ENCODE data around the genes ASGR1, SLC2A4 and YBX2.

DNA sequence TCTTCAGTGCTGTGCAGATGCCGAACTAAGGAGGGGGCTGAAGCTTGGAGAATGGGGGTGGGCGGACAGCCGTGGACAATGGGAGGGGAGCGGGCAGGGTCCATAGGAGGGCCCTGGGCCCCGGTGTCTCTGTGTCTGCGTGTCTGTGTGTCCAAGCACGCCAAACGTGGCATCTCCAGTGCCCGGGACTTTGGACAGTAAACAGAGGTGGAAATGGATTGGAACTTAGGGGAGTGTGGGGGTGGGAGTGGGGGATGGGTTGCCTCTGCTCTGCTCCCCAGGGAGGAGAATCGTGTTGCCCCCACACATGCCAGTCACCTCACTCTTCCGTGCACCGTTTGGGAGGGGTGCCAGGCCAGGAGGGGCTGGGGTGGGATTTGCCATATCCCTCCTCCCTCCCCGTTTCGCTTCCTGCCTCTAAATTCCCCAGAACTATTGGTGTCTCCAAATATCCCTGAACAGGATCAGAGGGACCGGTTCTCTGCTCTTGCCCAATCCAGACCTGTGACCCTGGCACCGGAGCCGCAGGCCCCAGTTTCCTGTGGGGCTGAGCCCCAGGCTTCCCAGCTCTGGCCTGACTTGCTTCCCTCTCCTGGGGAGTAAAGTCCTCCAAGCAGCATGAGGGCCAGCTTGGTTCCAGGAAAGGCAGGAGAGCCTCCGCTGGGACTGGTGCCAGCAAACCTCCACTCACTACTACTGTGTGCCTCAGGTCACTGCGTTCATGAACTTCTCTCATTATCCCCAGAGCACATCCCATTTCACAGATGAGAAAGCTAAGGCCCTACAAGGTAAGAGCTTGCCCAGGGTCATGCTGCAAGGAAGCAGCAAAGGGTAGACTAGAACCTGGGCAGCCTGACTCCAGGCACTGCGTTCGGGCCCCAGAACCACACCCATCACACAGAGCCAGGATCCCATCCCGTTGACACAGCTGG, at the start of gene ASGR1:
ASGR1 (minus strand) TSS at position 149 of the 932 bp plus-strand sequence.
- PRO-cap: no peak

DNA sequence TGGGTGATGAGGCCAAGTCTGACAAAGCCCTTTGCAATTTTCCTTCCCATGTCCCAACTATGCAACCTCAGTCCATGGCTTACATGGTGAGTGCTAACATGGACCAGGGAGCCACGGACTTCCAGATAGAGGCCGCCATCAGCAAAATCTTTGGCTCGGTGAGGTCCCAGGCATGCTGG, 3.7 kb downstream of the ACADVL start:
- PRO-cap: no peak

DNA sequence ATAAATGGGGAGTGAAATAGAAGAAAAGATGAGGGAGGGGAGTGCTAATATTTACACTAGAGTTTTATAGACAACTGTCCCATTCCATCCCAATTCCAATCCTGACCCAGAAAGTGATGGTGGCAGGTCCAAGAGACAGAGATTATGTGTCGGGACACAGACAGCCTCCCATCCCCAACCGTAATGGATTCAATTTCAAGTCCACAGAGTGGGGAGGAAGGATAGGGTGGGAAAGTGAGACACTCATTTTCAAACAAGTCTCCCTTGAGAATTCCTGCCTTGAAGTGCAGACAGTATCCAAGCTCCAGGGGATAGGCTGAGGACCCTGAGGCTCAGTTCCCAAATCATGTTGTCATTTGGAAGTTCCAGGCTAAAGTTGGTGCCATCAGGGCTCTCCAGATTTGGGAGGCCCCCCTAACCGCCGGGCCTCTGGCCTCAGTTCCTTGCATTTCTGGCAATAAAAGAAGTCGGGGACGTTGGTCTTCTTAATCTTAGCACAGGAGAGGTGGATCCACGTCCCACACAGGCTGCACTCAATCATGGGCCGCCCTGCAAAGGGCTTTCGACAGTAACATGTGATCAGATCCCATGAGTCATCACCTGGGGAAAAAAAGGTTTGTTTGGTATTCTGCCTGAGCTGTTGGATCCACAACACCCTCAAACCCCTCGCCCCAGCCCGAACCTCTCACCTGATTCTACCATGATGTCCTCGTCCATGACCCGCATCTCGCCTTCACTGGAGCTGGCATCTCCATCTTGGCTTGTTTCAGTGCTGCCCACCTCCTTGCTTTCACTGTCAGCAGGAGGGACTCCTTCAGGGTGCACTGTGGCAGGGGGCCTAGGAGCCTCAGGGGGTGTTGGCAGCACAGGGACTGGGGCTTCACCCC, 1.2 kb upstream of the DVL2 start:
- PRO-cap: no peak

DNA sequence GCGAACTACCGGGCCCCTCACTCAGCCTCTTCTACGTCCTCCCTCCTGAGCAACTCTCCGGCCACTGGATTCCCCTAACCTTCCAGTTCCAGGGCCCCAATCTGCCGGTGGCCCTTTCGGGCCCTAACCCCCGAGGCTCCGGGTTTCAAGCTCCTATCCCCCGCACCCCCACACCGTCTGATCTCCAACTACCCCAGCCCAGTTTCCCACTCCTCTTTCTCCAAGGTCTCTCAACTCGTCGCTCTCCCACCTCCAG, 464 bp downstream of the PHF23 start:
- PRO-cap: no peak

DNA sequence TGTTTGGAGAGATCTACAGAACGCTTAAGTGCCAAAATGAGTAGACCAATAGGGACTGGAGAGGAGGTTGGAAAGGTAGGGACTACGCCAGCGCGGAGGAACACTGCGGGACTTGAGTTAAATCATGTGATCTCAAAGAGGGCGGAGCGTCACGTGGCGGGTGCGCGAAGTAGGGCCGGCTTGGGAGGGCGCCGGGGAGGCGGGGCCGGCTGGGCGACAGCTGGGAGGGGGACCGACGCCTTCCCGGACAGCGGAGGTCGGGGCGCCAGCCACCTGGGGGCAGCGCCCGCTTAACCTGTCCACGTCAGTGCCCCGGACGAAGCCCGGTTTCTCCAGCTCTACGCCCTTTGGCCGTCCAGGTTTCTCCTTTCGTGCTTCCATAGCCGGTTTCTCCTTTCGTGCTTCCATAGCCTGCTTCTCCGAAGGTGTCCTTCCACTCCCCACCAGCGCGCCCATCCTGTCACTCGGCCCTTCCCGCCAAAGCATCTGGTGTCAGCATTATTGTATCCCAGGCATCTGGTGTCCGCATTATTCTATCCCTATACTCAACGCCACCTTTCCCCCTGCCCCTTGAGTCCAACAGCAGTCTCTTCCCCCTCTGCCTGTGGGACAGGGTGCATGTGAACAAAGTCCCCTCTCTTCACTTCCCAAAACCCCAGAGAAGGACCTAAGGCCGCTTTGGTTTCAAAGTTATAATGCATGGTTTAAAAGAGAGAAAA, 824 bp upstream of the GABARAP start:
- PRO-cap: bidirectional peak, plus-strand start at position 219 of the sequence, minus-strand start at position 105 of the sequence

GRCh38 chr17:7250554-7250899, 1.0 kb downstream of the CTDNEP1 start:
- PRO-cap: no peak

GRCh38 chr17:7258432-7259631, 3.4 kb downstream of the CLDN7 start:
- PRO-cap: no peak

DNA sequence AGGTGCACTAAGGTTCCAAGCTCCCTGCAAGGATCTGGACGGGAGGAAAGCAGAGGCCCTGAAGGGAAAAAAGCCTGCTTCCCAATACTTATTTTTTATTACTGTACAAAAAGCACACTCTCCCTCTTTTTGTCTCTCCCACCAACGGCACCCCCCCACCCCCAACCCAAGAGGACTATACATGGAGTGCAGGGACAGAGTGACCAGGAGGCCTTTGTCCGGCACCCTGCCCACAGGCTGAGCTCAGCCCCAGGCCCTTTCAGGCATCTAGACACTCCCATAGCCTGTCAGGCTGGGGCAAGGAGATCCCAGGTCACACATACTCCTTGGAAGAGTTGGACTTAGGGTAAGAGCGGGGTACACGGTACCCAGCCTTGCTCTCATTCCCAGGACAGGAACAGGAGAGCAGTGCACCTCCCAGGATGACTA, 2.2 kb downstream of the CLDN7 start:
- PRO-cap: no peak

GRCh38 chr17:7261750-7262073, 566 bp downstream of the CLDN7 start:
- PRO-cap: no peak

GRCh38 chr17:7280697-7281567, 586 bp upstream of the SLC2A4 start:
- PRO-cap: bidirectional peak, plus-strand start at chr17:7281667, minus-strand start at chr17:7281414

GRCh38 chr17:7281568-7282646, at the start of gene SLC2A4:
SLC2A4 (plus strand) TSS chr17:7281718.
- PRO-cap: bidirectional peak, plus-strand start at chr17:7281667, minus-strand start at chr17:7281414

- PRO-cap: no peak
Observed at GRCh38 chr17:7294324-7295274, at the start of gene YBX2. YBX2 (minus strand) TSS chr17:7294639.

DNA sequence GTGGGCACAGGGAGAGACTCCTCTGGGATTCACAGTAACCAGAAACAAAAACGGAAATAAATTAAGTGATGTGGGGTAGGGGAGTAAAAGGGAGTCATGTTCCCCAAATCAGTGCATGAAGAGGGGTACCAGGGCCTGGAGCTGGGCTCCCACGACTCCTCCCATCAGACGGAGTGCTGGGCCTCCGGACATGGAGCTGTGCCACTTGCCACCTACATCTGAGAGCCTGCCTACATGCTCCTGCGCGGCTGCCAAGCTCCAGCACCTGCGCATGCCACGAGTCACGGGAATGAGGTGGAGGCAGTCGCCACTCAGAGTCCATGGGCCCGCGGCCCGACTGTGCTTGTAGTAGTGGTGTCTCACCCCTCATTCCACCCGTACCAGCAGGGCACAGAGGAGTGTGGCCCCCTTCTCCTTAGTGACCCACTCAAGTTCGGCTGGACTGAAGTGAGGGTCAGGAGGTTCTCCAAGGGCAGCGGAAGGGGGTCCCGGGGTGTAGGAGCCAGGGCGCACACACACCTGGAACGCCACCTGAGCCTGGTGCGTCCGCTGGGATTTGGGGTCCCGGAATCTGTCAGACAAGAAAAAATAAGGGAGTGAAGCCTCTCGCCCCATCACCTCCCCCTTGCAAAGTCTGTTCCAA, 718 bp upstream of the GPS2 start:
- PRO-cap: no peak

GRCh38 chr17:7351031-7351133, 1.1 kb upstream of the KCTD11 start:
- PRO-cap: no peak

- PRO-cap: no peak
Observed at GRCh38 chr17:7353684-7354739, 944 bp upstream of the TMEM95 start.

GRCh38 chr17:7437445-7437643, 2.0 kb upstream of the FGF11 start:
- PRO-cap: no peak

DNA sequence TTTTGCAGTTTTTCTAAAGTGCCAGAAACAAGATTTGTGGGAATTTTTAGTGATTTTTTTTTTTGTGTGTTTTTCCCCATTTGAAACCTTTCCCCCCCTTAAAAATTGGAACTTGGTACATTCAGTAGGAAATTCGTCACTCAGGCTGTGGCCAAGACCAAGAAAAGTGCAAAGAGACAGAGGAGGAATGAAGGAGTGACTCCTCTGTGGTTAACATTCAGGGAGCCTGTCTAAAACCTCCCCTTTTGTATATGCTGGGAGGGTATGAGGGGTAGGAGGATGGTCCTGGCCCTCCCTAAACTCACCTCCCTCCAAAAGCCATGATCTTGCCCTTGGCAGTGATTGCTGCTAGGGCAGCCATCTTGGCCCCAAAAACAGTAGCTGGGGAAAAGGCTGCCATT, 15.2 kb downstream of the CHRNB1 start:
- PRO-cap: no peak

DNA sequence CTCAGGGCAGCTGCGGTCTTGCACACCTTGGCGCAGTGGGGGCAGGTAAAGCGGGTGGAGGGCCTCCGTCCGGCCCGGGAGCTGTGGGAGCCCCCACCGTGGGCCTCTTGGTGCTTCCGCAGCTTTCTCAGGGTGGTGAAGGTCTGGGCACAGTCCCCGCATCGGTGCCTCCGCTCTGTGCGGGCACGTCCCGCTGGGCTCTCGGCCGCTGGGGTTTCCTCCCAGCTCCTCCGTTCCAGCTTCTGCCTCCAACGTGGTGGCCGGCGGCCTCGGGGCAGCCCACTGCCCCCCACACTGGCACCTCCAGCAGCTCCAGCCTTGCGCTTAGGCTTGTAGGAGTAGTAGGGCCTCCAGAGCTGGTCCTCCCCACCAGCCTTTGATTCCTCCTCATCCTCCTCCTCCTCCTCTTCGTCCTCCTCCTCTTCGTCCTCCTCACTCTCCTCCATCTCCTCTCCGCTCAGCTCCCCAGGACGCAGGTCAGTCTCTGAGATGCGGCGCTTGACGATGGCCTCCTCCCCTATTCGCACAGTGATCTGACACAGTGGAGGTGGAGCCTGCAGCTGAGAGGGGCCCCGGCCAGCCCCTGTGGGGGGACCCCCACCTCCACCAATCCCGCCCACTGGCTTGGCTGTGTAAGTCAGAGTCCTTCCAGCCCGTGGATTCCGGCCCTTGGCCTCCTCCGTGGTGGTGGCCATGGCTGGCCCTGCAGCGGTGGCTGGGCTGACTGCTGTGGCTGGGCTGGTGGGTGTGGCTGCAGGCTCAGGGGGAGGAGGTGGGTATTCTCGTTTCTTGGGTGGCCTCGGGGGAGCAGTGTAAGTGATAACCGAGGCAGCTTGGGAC, 16.6 kb downstream of the ZBTB4 start:
- PRO-cap: no peak

GRCh38 chr17:7498880-7499648, 17.8 kb downstream of the SLC35G6 start:
- PRO-cap: no peak

GRCh38 chr17:7500582-7501849, 19.8 kb downstream of the SLC35G6 start:
- PRO-cap: no peak